Bile duct (tissue), 1 donor: ENCODE results near the genes DUSP16 and DDX47.

DNA sequence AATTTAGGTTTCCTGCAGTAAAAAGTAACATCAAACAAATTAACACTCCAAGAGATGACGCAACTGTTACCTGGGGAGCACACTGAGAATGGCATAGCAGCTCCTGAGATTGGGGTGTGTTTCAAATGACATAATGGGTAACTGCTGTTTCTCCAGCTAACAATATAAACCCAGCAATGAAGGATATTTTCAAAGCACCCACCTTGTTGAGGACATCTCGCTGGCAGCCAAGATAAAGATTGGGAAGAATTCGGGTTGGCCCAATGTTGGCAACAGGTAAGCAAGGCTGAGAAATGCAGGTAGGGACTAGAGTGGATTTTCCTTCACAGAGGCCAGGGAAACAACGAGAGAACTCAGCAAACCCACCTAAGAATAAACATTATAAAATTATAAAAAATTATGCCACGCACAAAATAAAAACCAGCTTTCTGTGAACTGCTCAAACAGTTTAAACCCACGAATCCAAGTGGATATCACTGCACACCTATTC lies 62.3 kb downstream of the DUSP16 start:
- PRO-cap = no peak

GRCh38 chr12:12507137-12507627 lies 55.5 kb downstream of the DUSP16 start:
- PRO-cap = no peak

- PRO-cap = unidirectional peak, plus-strand start at chr12:12561073; bidirectional peak, plus-strand start at chr12:12561156, minus-strand start at chr12:12561160
These were observed 2.0 kb downstream of the DUSP16 start for GRCh38 chr12:12560431-12561376.

DNA sequence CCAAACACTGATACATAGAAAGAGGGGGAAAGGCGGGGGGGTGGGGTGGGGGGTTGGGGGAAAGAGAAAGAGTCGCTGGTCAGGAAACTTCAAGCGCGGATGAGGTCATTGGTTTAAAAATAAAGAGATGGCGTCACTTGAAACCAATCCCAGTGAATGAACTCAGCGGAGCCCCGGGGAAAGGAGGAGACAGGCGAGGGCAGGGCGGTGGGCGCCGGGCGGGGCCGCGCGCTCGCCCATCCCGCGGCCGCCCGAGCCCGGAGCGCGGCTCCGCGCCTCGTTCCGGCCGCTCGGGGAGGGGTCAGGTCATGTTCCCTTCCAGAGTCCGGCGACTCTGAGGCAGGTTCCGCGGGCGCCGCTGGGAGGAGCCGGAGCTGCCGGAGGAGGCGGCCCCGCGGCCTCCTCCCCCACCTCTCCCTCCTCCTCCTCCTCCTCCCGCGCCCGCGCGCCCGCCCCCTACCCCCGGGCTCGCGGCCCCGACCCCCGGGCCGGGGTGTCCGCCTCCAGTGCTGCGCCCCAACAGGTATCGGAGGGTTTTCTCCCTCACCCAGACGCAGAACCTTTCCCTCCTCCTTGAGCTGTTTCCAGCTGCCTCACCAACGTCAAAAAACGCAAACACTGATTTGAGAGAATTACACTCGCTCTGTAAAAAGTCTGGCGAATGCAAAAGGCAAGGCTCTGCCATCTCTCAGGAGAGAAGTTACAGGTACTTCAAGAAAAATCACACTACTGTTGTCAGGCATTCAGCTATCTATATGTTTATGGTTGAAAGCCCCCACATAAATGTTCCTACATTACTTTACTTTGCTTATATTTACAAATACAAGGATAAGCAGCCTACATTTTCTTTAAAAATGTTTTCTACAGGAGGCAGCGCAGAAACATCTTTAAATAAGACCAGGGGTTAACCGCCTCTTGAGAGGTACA lies at the start of gene DUSP16:
Gene DUSP16, minus strand, starts transcription at position 336 of the 927 bp plus-strand sequence.
- PRO-cap = bidirectional peak, plus-strand start at position 185 of the sequence, minus-strand start at position 101 of the sequence; bidirectional peak, plus-strand start at position 342 of the sequence, minus-strand start at position 336 of the sequence

DNA sequence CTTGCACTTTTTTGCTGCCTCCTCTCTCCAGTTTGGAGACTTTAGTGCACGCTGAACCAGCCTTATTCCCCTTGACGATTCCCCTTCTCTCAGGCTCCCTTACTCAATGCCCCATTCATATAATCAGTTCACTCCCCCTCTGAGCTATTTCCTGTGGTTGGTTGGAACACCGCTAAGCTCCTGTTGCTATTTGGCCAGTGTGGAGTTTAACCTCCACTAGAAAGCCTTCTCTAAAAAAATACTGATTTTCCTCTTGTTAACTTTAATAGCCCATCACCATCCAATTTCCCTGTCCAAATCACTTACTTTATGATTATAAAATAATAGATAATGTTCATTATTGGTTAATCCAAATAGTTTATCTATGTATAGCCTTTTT lies 806 bp downstream of the CREBL2 start:
- PRO-cap = bidirectional peak, plus-strand start at position 144 of the sequence, minus-strand start at position 91 of the sequence

DNA sequence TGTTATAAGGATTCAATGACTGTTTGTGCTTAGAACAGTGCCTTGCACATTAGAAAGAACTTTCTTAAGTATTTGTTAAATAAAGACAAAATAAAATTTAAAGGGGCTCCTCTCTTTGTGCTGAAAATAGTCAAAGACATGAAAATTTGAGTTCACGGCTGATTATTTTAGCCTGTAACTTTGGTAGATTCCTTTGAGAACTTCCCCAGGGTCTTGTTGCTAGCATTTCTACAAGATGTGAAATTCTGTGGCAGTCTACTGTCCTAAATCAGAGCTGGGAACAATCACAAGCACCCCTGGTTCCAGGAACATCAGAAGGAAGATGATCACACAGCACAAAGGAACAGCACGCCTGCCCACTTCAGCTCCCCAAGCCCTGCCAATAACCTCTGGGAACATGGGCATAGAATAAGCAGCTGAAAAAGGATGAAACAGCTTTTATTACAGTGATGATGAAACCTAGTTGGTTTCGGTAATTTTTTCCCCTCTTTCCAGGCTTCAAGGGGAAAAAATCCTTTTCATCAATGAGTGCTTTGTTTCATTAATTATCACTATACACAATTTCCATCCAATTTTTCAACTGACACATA lies 12.3 kb downstream of the GPR19 start:
- PRO-cap = no peak

GRCh38 chr12:12685191-12685767 lies 10.7 kb downstream of the GPR19 start:
- PRO-cap = no peak

DNA sequence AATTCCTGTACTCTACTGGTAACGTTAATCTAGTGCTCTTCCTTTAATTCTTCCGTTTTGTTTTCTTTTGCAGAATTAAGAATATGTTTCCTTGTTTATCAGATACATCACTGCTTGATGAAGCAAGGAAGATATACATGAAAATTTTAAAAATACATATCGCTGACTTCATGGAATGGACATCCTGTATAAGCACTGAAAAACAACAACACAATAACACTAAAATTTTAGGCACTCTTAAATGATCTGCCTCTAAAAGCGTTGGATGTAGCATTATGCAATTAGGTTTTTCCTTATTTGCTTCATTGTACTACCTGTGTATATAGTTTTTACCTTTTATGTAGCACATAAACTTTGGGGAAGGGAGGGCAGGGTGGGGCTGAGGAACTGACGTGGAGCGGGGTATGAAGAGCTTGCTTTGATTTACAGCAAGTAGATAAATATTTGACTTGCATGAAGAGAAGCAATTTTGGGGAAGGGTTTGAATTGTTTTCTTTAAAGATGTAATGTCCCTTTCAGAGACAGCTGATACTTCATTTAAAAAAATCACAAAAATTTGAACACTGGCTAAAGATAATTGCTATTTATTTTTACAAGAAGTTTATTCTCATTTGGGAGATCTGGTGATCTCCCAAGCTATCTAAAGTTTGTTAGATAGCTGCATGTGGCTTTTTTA lies 3.9 kb downstream of the CDKN1B start:
- PRO-cap = no peak

GRCh38 chr12:12722065-12723192 lies 5.3 kb downstream of the CDKN1B start:
- PRO-cap = no peak

GRCh38 chr12:12723329-12724358 lies 6.5 kb downstream of the CDKN1B start:
- PRO-cap = unidirectional peak, plus-strand start at chr12:12723667; bidirectional peak, plus-strand start at chr12:12724023, minus-strand start at chr12:12724016; unidirectional peak, minus-strand start at chr12:12724290

DNA sequence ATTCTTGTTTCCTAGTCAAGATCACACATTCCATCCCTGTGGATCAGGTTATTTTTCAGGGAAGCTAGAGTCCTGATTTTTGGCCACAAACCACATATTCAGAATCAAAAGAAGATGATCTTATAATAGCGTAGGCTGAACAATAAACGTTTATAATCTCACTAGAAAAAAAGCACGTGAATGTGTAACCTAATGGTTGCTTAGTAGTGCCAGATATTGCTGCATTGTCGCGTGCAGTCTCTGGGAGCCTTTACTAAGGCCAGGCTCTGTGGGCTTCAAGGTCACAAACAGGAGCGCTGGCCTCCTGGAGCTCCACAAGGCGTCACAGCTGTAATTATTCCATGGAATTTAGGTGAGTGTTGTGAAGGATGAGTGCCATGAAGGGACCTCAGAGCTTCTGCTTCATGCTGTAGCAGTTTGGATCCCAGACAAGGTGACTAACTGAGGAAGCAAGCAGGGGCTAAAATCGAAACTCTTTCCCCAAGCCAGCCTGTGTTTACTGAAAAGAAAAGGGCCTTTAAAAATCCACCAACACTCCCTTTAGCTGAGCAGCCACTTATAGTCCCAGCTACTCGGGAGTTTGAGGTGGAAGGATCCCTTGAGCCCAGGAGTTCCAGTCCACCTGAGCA lies 17.5 kb downstream of the CDKN1B start:
- PRO-cap = no peak

DNA sequence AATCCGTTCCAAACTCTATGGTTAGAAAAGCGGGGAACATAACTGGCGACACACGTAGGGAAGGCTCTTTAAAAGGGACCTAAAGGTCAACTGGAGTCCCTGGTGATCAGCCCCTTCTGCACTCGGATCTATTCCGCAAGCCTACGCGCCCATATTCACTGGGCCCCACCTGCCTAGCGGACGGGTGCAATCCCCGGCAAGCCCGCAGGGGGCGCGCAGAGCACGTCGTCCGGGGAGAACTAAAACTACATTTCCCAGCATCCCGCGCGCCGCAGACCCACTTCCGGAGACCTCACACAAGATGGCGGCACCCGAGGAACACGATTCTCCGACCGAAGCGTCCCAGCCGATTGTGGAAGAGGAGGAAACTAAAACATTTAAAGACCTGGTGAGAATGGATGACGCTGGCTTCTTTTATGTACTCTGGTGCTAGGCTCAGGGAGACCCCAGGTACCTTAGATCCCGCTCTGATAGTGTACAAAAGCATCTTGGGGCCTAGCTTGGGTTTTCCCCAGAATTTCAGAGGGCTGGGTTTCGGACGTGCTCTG lies at the start of gene DDX47:
Gene DDX47, plus strand, starts transcription at position 280 of the 548 bp plus-strand sequence.
- PRO-cap = bidirectional peak, plus-strand start at position 295 of the sequence, minus-strand start at position 179 of the sequence

DNA sequence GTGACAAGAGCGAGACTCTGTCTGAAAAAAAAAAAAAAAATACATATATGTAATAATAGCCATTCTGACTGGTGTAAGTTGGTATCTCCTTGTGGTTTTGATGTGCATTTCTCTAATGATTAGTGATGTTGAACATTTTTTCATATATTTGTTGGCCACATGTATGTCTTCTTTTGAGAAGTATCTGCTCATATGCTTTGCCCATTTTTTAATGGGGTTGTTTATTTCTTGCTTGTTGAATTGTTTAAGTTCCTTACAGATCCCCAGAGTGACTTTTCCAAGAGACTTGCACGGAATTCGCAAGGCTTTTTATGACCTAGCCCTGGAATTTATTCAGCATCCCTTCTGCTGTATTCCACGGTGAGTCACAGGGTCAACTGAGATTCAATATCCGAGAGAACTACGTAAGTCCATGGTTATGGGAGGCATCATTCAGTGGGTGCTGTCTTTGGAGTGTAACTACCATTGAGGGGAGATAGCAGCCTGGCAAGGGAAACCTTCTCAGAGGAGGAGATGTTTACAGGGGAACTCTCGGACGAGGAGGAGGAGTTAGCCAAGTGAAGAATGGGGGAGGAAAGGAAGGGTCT lies 21.0 kb upstream of the GPRC5A start:
- PRO-cap = no peak

DNA sequence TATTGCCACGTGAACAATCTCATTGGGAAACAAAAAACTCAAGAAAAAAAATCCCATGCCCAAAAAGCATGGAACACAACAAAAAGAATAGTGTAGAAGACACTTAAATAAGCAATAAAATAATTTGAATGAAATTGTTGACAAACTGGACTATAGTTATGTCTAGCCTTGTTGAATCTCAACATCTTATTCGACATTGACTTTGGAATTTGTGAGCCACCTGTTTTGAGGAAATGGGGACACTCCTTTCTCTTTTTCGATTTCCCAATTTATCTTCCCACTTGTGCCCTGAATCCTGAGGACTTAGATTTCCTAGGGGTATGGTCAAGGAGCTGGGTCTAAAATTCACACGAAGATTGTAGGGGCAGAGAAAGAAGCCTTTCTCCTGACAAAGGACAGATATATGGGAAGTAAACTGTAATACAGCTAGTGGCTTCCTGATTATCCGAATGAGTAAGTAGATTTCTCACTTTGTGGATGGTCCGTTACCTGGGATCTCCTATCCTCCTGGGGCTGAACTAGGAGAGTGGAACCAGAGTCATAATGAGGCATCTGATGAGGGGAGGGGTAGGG lies 14.1 kb downstream of the GPRC5A start:
- PRO-cap = no peak

DNA sequence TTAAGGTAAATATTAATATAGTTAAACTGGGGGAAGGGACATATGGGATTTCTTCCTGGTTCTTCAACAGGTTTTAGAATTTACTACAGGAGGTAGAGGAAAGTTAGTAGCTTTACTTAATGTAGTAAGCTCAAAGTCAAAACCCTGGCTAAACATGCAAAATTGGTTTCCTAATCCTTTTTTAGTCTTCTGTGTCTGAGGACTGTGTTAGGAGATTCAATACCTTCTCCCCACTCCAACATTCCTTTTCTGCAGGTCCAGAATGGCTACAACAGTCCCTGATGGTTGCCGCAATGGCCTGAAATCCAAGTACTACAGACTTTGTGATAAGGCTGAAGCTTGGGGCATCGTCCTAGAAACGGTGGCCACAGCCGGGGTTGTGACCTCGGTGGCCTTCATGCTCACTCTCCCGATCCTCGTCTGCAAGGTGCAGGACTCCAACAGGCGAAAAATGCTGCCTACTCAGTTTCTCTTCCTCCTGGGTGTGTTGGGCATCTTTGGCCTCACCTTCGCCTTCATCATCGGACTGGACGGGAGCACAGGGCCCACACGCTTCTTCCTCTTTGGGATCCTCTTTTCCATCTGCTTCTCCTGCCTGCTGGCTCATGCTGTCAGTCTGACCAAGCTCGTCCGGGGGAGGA lies 16.7 kb downstream of the GPRC5A start:
- PRO-cap = no peak

GRCh38 chr12:12908629-12909390 lies 17.4 kb downstream of the GPRC5A start:
- PRO-cap = no peak

GRCh38 chr12:12920088-12920458 lies 28.7 kb downstream of the GPRC5A start:
- PRO-cap = no peak

DNA sequence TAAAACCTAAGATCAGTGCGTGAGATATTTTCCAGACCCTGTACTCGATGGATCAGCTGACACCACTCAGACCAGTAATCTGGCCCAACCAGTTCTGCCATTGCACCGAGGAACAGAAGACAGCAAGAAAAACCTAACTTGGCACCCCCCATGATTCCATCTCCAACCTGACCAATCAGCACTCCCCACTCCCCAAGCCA lies 9.4 kb downstream of the HEBP1 start:
- PRO-cap = no peak

DNA sequence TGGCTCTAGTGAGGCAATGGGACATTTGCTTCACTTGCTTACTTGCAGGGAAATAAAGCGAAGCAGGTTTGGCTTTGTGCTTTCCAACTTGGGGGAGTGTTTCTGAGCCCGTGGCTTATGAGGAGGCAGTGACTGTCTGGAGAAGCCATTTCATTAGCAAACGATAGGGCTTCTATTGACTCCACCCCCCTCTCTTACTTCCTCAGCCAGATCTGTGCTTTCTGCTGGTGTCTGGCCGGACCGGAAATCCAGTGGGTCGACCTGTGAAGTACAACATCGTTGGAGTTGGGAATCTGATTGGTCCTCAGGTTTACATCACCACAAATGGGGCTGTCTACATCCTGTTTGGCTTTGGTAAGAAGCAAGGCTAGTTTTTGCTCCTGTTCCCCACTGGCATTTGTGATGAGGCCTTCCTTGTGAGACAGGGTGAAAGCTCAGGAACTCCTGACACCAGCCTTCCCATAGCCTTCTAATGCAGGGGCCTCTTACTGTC lies 22.3 kb downstream of the FAM234B start:
- PRO-cap = no peak

GRCh38 chr12:13101932-13102419 lies 1.5 kb downstream of the GSG1 start:
- PRO-cap = no peak